Prostate gland (tissue), 2 donors: Measurements from ENCODE around the genes ARMH3 and ACTR1A.

GRCh38 chr10:101687411-101688208 is 7.4 kb downstream of the FBXW4 start:
- PRO-cap, result no peak
- RAMPAGE, long total RNA, 2 experiments, result no peak in any of the 2 experiments

- PRO-cap, result no peak
- RAMPAGE, long total RNA, 2 experiments, result no peak in any of the 2 experiments
These were observed 30.9 kb upstream of the FBXW4 start for GRCh38 chr10:101725769-101726345.

GRCh38 chr10:101781262-101781811 is 1.9 kb downstream of the NPM3 start:
- PRO-cap, result no peak
- RAMPAGE, long total RNA, 2 experiments, result no peak in any of the 2 experiments

DNA sequence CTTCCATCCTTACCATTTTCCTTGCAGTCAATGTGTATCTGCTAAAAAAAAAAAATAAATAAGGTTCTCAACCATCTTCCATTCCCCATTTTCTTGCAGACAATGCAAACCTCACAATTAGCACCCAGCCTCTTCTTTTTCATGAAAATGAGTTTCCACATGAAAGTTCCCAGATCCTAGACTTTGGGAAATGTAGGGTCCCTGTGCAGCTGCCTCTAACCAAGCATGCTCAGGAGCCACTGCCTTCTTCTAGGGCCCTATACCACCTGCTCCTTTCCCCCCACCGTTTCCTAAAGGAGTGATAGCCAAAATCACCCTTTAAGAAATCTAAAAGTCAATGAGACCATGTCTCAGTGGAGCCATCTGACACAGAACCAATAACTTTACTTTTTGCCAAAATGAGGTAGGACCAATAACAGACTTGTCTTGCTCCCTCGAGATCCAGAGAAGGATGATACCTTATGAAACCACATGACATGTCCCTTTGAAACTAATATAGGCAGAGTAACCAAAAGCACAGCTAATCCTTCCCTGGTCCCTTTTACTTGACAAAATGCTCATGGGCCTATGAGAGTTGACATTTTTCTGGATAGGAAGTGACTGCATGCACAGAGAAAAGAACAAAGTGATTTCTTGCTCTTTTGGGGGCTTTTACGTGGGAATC is 87.8 kb downstream of the ARMH3 start:
- PRO-cap, result no peak
- RAMPAGE, long total RNA, 2 experiments, result no peak in any of the 2 experiments

GRCh38 chr10:102055510-102056499 is at the start of gene ARMH3:
Gene ARMH3, minus strand, starts transcription at chr10:102056173.
- PRO-cap, result unidirectional peak, plus-strand start at chr10:102055787; bidirectional peak, plus-strand start at chr10:102056045, minus-strand start at chr10:102055954; bidirectional peak, plus-strand start at chr10:102056350, minus-strand start at chr10:102056139
- RAMPAGE, long total RNA, 2 experiments, result start-site peak on the minus strand in 1 of 2 experiments, at chr10:102056102-102056139 at its widest, 79 reads per replicate

DNA sequence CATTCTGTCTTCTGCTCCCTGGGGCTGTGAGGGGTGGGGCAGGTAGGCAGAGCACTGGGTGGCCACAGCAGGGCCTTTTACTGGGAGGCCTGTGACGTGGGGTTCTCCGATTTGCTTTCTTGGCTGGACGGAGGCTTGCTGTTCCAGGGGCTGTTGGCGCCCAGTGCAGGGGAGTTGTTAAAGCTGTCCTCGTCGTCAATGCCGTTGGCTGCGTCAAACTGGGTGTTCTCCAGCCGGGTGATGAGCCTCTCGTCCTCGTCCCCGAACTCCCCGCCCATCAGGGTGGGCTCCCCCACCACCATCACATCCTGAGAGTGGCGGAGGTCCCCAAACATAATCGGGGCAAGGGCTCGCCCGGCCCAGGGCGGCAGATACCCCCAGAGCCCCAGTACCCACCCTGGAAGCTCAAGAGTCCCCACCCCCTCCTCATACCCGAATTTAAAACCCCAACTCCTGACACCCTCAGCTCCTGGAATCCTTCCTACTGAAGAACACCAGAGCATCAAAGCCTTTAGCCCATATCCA is 12.1 kb downstream of the LDB1 start:
- PRO-cap, result no peak
- RAMPAGE, long total RNA, 2 experiments, result no peak in any of the 2 experiments

DNA sequence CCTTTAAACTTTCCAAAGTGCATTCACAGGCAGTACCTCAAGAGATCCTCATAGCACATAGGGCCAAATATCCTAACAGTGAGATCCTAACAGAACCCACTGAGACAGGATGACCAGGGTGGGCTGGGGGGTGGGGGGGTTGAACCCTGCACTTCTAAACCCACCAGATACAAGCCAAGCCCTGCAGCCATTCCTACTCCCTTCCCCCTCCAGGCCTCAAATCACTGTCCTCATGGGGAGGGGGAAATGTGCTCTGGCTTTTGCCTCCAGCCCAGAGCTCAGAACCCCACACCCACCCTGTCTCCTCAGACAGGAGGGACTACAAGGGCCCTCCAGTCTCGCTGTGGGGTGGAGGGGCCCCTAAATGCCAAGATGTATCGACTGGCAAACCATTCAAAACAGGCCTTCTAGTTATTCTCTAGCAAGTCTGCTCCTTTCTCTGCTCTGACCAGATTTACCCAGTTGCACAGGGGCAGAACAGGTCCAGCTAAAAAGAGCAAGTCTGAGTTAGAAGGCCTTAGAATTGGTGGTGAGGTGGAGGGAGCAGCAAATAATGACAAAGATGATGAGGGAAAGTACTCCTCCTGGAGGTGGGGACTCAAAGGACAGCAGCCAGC is 3.2 kb downstream of the LDB1 start:
- PRO-cap, result unidirectional peak, plus-strand start at position 520 of the sequence
- RAMPAGE, long total RNA, 2 experiments, result no peak in any of the 2 experiments

- PRO-cap, result no peak
- RAMPAGE, long total RNA, 2 experiments, result no peak in any of the 2 experiments
These were observed 4.2 kb downstream of the ELOVL3 start for GRCh38 chr10:102230197-102230769.

- PRO-cap, result bidirectional peak, plus-strand start at chr10:102394124, minus-strand start at chr10:102394103; bidirectional peak, plus-strand start at chr10:102394554, minus-strand start at chr10:102394355
- RAMPAGE, long total RNA, 2 experiments, result start-site peak on the plus strand in 1 of 2 experiments, at chr10:102394471-102394531 at its widest, 26 reads per replicate
These were observed 1.4 kb upstream of the NFKB2 start for GRCh38 chr10:102393919-102394623.

GRCh38 chr10:102401218-102401714 is 5.8 kb downstream of the NFKB2 start:
- PRO-cap, result no peak
- RAMPAGE, long total RNA, 2 experiments, result no peak in any of the 2 experiments

- PRO-cap, result bidirectional peak, plus-strand start at chr10:102410695, minus-strand start at chr10:102410628
- RAMPAGE, long total RNA, 2 experiments, result start-site peak on the minus strand in 1 of 2 experiments, at chr10:102410631-102411107 at its widest, 5 reads per replicate
These were observed 7.9 kb downstream of the PSD start for GRCh38 chr10:102410472-102411307.

DNA sequence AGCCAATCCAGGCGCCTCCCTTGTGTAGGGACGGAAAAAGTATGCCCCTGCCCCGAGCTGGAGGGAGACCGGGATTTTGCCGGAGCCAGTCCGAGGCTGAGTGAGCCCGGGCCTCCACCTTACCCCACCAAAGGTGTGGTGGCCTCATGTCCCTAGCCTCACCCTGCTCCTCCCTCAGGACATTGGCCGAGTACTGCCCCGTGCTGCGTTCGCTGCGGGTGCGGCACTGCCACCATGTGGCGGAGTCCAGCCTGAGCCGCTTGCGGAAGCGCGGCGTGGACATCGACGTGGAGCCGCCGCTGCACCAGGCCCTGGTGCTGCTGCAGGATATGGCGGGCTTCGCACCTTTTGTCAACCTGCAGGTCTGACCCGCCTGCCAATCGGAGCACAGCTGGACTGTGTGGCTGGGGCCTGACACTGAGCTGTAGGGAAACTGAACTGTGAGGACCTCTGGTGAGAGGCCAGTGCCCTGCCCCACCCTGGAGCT is 2.0 kb downstream of the FBXL15 start:
- PRO-cap, result unidirectional peak, minus-strand start at position 184 of the sequence
- RAMPAGE, long total RNA, 2 experiments, result no peak in any of the 2 experiments

GRCh38 chr10:102502171-102503207 is at the start of gene ACTR1A:
Gene ACTR1A, minus strand, starts transcription at chr10:102502712.
- PRO-cap, result bidirectional peak, plus-strand start at chr10:102502326, minus-strand start at chr10:102502048; bidirectional peak, plus-strand start at chr10:102502953, minus-strand start at chr10:102502709
- RAMPAGE, long total RNA, 2 experiments, result start-site peak on the minus strand in 2 of 2 experiments, at chr10:102502667-102502714 at its widest, 135 to 382 reads per replicate

- PRO-cap, result no peak
- RAMPAGE, long total RNA, 2 experiments, result no peak in any of the 2 experiments
These were observed 23.6 kb upstream of the TRIM8 start for GRCh38 chr10:102620594-102621184.

GRCh38 chr10:102625766-102625965 is 18.6 kb upstream of the TRIM8 start:
- PRO-cap, result no peak
- RAMPAGE, long total RNA, 2 experiments, result no peak in any of the 2 experiments

GRCh38 chr10:102627175-102628302 is 16.7 kb upstream of the TRIM8 start:
- PRO-cap, result no peak
- RAMPAGE, long total RNA, 2 experiments, result no peak in any of the 2 experiments

DNA sequence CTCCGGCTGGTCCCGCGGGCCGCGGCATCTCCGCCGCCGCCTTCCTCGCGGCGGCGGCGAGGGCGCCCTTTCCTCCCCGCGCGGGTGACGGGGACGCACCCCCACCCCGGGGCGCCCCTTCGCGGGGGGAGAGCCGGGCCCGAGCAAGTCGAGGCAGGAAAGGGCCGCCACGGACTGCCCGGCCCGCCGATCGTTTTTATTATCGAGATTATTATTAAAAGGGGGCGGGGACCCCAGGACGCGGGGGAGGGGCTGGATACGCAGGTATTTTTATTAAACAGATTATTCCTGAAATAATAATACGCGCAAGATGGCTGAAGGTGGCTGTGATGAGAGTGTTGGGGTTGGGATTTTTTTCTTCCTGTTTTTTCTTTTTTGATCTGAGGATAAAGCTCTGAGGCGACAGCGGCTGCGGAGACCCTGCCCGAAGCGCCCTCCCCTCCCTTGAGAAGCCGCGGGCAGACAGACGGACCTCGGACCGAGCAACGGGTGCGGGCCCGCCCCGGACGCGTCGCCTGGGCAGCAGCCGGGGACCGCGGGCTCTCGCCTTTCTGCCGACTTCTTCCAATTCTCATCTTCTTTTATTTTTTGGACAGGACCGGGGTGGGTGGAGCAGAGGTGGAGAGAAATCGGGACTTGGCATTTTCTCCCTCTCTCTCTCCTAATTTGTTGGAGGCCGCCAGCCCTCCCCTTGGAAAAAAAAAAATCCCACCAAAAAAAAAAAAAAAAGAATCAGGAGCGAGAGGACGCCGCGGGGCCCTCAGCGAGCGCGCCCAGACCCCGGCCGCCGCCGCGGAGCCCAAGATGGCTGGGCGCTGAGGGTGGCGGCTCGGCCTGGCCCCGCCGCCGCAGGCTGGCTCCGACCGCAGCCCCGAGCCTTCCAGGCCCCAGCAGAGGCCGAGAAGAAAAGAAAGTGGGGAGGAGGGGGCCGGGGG is 1.4 kb upstream of the TRIM8 start:
- PRO-cap, result bidirectional peak, plus-strand start at position 146 of the sequence, minus-strand start at position 86 of the sequence; bidirectional peak, plus-strand start at position 299 of the sequence, minus-strand start at position 201 of the sequence; bidirectional peak, plus-strand start at position 731 of the sequence, minus-strand start at position 556 of the sequence; bidirectional peak, plus-strand start outside the sequence, minus-strand start at position 880 of the sequence
- RAMPAGE, long total RNA, 2 experiments, result no peak in any of the 2 experiments

DNA sequence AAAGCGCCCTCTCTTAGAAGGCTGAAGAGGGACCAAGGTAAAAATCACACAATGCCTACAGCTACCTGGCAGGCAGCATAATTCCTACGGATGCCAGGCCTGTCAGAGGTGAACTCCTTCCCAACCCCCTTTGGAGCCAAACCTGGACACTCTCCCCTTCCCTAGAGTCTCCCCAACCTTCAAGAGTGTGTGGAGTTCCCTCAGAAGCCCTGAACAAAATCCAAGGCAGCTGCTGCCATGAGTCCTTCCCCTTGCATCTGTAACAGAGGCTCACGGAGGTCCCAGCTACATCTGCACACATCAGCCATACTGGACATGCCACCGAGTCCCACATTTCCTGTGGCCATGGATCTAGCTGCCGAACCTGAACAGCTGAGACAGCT is 33.3 kb downstream of the TRIM8 start:
- PRO-cap, result no peak
- RAMPAGE, long total RNA, 2 experiments, result no peak in any of the 2 experiments

GRCh38 chr10:102758457-102758929 is 14.7 kb downstream of the WBP1L start:
- PRO-cap, result no peak
- RAMPAGE, long total RNA, 2 experiments, result start-site peak on the plus strand in 1 of 2 experiments, at chr10:102758587-102758765 at its widest, 6 reads per replicate

DNA sequence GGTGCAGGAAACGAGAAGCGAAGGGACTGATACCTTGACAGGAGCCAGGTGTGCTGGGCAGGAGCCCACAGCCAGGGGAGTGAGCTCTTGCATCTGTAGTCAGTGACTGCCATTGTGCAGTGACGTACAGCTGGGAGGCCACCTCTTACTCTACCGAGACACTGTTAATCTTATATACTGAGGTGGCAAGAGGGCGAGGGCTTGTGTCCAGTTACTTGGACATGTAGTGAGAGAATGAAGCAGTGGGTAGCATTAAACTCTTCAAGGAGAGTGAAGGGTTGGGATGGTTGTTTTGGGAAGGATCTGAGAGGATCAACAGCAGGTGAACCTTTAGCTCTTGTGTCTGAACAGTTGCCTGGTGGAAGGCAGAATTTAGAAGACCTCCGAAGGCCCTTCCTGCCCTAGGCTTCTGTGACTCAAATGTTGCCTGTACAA is 34.5 kb downstream of the WBP1L start:
- PRO-cap, result no peak
- RAMPAGE, long total RNA, 2 experiments, result no peak in any of the 2 experiments